Heart right ventricle (tissue), 2 donors: ENCODE measurements around the genes ITGAD, SLC5A2, RUSF1 and TP53TG3B.

DNA sequence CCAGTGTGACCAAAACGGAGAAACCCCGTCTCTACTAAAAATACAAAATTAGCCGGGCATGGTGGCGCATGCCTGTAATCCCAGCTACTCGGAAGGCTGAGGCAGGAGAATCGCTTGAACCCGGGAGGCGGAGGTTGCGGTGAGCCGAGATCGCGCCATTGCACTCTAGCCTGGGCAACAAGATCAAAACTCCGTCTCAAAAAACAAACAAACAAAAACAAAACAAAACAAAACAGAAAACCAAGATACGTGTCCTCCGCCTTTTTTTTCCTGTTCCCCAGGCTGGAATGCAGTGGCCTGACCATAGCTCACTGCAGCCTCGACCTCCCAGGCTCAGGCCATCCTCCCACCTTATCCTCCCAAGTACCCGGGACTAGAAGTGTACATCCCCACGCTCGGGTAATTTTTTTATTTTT, 11.1 kb downstream of the ZNF668 start:
- PRO-cap, 2 experiments = no peak in any of the 2 experiments

GRCh38 chr16:31113466-31114337, 3.8 kb upstream of the KAT8 start:
- PRO-cap, 2 experiments = peak in 1 of 2 experiments; most common plus-strand start chr16:31113946 (in 1); most common minus-strand start chr16:31113787 (in 1)

DNA sequence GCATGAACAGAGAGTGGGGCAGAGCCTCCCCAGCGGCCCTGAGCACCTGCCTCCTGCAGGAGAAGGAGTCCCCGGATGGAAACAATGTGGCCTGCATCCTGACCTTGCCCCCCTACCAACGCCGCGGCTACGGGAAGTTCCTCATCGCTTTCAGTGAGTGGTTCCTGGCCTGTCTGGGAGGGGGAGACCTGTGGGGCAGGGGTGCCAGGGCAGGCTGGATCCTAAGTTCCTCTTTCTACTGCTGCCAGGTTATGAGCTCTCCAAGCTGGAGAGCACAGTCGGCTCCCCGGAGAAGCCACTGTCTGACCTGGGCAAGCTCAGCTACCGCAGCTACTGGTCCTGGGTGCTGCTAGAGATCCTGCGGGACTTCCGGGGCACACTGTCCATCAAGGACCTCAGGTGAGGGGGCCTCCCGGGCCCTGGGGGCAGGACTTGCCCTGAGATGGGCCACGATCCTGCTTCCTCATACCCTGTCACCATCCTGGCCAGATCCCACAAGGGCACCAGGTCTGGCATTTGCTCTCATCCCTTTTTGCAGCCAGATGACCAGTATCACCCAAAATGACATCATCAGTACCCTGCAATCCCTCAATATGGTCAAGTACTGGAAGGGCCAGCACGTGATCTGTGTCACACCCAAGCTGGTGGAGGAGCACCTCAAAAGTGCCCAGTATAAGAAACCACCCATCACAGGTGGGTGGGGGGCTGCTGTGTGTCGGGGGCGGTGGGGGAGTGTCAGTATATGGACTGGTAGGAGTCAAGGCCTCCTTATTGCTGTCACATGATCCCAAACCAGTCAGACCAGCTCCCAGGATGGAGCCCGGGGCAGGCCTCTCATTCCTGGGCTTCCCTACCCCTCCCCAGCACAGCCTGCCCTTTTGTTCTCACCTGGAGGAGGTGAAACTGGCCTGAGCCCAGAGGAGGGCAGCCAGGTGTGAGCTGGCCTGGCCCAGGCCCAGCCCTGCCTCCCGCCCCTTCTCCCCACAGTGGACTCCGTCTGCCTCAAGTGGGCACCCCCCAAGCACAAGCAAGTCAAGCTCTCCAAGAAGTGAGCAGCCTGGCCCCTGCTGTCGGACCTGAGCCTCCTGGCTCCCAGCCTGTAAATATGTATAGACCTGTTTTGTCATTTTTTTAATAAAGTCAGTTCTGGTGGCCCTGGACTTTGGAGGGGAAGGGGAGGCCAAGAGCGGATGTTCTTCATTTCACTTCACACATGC, 4.9 kb downstream of the PRSS8 start:
- PRO-cap, 2 experiments = no peak in any of the 2 experiments

GRCh38 chr16:31133849-31134574, 1.5 kb downstream of the PRSS8 start:
- PRO-cap, 2 experiments = no peak in any of the 2 experiments

GRCh38 chr16:31141662-31142360, 6.3 kb upstream of the PRSS8 start:
- PRO-cap, 2 experiments = peak in 2 of 2 experiments; most common minus-strand start chr16:31142212 (in 2)

GRCh38 chr16:31147973-31148853, 1.7 kb downstream of the PRSS36 start:
- PRO-cap, 2 experiments = no peak in any of the 2 experiments

DNA sequence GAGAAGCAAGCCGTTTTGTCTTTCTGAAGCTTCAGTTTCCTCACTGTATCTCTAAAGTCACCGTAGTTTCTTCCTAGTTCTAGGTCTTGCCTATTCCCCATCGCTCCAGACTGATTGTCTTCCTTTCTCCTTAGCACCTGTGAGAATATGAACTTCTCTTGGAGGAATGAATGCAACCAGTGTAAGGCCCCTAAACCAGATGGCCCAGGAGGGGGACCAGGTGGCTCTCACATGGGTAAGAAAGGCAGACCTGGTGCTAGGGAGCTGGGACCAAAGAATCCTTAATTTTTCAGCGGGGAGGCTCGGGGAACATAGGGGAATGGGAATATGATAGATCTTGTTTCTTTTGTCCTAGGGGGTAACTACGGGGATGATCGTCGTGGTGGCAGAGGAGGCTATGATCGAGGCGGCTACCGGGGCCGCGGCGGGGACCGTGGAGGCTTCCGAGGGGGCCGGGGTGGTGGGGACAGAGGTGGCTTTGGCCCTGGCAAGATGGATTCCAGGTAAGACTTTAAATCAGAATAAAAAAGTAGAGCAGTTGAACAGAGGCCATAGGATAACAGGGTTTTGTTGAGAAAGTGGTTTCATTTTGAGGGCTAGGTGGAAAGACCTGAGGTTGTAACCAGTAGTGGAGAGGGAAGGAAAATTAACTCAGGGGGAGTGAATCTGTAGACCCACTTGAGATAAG, 10.8 kb downstream of the FUS start:
- PRO-cap, 2 experiments = no peak in any of the 2 experiments

GRCh38 chr16:31265131-31265909, 5.5 kb downstream of the ITGAM start:
- PRO-cap, 2 experiments = no peak in any of the 2 experiments

DNA sequence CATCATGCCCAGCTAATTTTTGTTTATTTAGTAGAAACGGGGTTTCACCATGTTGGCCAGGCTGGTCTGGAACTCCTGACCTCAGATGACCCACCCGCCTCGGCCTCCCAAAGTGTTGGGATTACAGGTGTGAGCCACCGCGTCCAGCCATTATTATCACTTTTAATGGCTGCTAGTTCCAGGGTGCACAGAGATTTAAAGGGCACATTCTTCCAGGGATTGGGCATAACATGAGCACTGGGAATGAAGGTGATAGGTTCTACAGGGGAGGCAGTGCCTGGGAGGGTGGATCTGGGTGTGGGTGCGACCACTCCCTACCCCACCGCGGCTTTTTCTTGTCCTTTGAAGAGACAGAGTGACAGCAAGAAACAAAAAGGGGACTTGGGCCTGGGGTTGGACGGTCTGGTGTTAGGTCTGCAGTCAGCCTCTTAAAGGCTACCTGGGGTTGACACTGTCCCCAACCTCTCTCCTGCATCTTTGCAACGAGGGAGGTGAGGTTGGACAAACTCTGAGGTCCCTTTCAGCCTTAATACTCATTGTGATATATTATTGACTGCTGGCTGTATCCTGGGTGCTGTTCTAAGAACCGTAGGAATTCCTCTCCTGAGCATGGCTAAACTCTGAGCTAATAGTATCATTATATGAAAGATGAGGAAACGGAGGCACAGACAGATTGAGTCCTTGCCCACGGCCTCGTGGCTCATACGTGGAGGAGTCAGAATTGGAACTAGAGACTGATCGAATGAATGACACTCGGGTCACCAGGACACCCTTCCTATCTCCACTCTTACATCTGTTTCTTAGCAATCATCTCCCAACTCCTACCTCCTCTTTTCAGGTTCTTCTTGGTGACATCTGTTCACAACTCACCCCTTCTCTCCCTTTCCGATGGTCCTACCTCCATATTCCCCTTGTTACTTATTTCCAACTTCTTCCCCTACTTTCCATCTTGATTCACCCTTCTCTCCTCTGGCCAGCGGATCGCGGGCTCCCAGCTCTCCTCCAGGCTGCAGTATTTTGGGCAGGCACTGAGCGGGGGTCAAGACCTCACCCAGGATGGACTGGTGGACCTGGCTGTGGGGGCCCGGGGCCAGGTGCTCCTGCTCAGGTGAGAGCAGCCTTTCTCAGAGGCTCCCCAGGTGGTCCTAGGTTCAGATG, 15.5 kb downstream of the ITGAX start:
- PRO-cap, 2 experiments = no peak in any of the 2 experiments

DNA sequence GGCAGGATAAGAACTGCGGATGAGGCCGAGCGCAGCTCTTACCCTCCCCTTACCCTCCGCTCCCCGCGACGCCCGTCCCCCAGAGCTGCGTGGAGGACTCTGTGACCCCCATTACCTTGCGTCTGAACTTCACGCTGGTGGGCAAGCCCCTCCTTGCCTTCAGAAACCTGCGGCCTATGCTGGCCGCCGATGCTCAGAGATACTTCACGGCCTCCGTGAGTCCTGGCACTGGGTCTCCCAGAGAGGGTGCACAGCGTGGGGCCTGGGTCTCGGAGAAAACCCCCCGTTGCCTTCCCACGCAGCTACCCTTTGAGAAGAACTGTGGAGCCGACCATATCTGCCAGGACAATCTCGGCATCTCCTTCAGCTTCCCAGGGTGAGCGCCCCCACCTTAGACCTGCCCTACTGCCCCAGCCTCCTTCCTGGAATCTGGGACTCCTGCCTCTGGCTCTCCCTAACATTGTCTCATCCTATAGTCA, 17.4 kb downstream of the ITGAX start:
- PRO-cap, 2 experiments = no peak in any of the 2 experiments

DNA sequence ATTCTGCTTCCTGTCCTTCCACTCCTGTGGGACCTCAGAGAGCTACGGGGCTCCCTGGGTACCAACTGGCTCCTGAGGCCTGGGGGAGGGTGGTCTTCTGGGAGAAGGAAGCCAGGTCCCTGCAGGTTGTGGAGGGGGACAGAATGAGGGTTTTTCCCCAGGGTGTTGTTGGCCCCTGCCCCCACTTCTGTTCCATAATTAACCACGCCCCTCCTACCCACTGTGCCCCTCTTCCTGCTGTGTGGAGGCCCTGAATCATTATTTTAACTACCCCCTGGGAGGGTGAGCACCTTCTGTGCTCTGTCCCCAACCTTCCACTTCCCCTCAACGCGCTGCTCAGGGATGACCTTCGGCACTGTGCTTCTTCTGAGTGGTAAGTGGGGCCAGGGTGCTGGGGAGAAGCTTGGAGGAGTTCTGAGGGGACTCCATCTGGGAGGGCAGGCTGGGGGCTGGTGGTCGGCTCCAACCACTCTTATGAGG, at the start of gene ITGAD:
Gene ITGAD, plus strand, starts transcription at position 317 of the 480 bp plus-strand sequence.
- PRO-cap, 2 experiments = no peak in any of the 2 experiments

DNA sequence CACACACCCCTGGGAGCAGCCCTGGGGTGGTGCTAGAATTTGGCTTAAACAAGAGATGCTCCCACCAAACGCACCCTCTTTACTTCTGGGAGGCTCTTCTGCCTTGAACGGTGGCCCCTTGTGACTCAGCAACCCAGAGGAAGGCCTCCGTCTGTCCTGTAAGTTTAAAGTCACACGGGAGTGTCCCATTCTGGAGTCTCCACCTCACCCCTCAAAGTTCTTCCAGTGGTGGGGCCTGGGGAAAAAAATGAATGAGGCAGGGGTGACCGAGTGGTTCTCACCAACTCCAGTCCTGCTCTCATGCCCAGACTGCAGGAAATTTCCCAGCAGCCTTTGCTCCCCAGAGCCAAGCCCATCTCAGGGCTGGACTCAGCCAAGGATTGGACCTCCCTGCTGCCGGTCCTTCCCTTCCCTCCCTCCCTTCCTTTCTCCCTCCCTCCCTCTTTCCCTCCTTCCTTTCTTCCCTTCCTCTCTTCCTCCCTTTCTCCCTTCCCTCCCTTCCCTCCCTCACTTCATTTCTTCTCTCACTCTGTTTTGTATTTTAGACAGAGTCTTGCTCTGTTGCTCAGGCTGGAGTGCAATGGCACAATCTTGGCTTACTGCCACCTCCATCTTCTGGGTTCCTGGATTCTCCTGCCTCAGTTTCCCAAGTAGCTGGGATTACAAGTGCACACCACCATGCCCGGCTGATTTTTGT, 11.4 kb downstream of the ITGAD start:
- PRO-cap, 2 experiments = peak in 1 of 2 experiments; most common minus-strand start position 299 of the sequence (in 1)

GRCh38 chr16:31427430-31428189, 550 bp downstream of the COX6A2 start:
- PRO-cap, 2 experiments = peak in 2 of 2 experiments; most common plus-strand start chr16:31427711 (in 2); most common minus-strand start chr16:31427556 (in 1)

DNA sequence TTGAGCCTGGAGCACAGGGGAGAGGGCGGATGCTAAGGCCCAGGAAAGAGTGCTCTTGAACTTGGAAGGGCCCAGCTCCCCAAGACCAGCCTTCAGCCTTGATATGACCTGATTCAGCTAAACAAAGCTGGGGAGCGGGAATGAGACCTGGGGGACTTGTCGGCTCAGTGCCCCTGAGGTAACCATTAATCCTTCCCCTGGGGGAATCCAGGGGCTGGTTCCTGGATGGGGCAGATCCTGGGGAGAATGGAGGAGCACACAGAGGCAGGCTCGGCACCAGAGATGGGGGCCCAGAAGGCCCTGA, at the start of gene SLC5A2:
Gene SLC5A2, plus strand, starts transcription at position 233 of the 304 bp plus-strand sequence.
- PRO-cap, 2 experiments = no peak in any of the 2 experiments

DNA sequence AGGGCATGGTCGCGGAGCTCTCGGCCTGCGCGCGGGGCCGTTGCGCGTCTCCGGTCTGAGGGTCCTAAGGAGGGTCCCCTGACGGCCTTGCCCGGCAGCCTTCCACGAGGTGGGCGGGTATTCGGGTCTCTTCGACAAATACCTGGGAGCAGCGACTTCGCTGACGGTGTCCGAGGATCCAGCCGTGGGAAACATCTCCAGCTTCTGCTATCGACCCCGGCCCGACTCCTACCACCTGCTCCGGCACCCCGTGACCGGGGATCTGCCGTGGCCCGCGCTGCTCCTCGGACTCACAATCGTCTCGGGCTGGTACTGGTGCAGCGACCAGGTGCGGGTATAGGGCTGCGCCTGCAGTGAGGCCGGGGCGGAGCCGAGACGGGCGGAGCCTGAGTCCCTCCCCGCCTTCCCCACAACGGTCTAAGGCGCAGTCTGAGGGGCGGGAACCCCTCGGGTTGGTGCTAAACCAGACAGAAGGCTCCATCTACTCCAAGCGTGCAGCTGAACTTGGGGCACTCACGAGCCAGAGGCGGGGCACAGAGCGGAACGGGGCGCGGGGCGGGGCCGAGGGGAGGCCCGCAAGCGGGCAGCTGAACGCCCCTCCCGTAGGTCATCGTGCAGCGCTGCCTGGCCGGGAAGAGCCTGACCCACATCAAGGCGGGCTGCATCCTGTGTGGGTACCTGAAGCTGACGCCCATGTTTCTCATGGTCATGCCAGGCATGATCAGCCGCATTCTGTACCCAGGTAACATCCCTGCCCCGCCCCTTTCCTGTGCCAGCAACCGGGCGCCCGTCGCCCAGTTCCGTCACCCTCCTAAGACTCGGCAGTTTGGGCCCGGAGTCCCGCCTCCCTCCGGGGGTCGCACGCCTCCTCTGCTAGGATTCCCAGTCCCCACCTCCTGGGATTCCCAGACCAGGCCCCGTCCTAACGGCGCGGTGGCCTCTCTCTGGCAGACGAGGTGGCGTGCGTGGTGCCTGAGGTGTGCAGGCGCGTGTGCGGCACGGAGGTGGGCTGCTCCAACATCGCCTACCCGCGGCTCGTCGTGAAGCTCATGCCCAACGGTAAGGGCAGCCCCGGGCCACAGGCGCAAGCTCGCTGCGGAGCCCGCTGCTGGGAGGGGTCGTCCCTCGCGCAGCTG, 4.9 kb downstream of the SLC5A2 start:
- PRO-cap, 2 experiments = no peak in any of the 2 experiments

DNA sequence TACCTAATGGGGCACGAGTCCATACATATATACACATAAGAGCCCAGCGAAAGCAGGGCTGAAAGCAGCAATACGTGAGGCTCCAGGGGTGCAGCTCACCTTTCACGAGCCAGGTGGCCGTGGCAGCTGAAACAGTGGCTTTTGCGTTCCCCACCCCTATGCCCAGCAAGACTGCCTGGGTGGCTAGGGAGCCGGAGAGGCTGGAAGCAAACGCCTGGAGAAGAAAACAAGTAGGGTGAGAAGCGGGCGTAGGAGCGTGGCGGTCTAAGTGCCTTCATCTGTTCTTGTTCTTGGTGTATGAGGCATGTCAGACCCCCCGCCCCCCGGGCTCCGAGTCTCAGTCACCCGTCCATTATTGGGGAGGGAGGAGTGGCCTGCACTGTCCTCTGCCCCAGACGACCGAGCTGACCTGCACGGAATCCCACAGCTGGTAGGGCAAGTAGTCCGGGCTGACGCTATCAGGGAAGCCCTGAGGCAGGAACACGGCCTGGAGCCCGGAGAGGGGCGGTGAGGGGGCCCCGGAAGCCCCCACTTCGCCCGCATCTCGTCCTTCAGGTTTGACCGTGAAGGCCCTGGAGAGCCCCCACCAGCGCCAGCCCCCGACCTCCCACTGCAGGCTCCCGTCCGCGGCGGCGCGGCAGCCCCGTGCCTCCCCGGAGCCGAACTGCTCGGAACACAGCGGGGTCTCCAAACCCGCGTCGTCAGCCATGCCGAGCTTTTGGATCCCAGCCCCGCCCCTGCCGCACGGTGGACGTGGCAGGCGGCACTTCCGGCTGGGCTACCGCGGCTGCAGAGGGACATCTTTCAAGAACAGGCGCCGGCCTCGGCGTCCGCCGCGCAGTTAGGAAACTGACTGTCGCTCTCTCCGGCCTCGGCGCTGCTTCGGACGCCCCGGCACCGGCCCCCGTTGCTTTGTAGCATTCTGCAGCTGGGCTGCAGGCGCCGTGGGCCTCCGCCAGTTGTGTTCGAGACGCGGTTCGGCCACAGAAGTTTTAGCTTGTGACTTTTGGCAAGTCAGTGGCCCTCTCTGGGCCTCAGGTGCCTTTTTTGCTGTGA, at the start of gene RUSF1:
Gene RUSF1, minus strand, starts transcription at position 727 of the 1,056 bp plus-strand sequence.
- PRO-cap, 2 experiments = peak in 2 of 2 experiments; most common plus-strand start position 807 of the sequence (in 1); most common minus-strand start position 720 of the sequence (in 2)

GRCh38 chr16:31537259-31538095, 9.8 kb downstream of the AHSP start:
- PRO-cap, 2 experiments = peak in 2 of 2 experiments; most common plus-strand start chr16:31537712 (in 1); most common minus-strand start chr16:31537711 (in 2)

GRCh38 chr16:31700799-31701547, 12.1 kb upstream of the KRBOX5 start:
- PRO-cap, 2 experiments = no peak in any of the 2 experiments

DNA sequence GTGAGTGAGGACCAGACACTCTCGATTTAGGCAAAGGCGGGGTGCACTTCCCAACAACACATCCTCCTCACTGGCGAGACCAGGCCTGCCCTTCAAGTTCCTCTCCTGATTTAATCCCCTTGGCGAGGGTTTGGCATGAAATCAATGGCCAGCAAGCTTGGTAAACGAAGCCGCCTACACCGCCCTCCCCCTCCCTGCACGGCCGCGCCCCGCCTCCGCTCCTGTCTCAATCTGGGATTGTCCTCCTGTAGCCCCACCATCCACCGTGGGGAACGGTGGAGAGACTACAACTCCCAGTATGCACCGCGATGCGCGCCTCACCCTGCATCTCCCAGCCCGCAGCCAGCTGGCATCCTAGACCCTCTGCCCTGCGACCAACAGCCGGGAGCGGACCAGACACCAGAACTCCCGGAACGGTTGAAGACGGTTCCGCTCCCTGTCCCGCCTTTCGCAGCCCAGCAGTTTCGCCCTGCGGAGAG, at the start of gene TP53TG3B:
Gene TP53TG3B, plus strand, starts transcription at position 241 of the 479 bp plus-strand sequence.
- PRO-cap, 2 experiments = no peak in any of the 2 experiments

- PRO-cap, 2 experiments = no peak in any of the 2 experiments
Observed at GRCh38 chr16:33991538-33992079, 532.2 kb downstream of the TP53TG3F start.